Occipital lobe (tissue), 2 donors: ENCODE measurements around a stretch of chr2.

GRCh38 chr2:196165683-196165958 lies 5.8 kb downstream of the STK17B start:
- RAMPAGE, long total RNA: no peak

- RAMPAGE, long total RNA: no peak
Measured at GRCh38 chr2:196233710-196234404, 62.5 kb upstream of the STK17B start.

DNA sequence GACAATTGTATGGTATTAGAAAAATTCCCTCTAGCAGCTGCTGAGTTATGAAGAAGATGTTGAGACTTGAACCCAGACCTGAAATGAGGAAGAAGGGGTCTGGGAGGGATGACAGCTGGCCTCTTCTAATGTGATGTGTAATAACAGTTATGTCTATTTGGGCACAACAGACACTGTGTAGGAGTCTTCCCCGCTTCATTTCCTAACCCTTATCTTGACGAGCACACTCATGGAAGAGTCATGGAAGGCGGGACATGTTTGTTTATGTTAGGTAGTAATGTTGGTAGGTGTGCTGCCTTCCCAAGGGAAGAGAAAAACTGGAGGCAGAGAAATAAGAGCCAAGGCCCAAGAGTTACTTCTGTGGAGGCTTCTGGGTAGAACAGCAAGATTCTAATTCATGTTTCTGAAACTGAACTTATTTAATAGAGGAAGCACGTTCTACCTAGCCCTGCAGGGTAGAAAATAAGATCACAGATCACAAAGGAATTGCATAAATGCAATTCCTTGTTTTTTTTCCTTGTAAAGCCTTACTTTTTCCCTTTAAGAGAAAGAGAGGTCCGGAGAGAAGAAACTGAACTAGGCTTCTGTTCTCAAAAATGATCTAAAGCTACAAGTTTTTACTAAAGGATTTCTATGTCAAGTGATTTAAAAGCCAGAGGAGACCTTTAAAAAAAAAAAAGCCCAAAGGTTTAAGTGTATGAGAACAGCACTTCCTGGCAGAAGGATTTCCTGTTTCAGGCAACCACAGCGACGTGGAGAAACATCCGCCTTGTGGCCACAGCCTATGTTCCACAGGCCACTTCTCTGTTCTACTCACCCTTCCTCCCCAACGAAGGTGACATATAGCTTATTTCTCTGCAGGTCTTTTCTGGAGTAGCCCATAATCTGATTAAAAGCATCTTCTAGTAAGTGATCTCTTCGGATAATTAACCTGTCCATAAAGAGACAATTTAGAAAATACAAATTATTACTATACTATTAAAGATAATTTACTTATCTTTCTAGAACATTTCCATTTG lies 68.6 kb upstream of the STK17B start:
- RAMPAGE, long total RNA: no peak

GRCh38 chr2:196268060-196268343 lies 96.6 kb upstream of the STK17B start:
- RAMPAGE, long total RNA: no peak

DNA sequence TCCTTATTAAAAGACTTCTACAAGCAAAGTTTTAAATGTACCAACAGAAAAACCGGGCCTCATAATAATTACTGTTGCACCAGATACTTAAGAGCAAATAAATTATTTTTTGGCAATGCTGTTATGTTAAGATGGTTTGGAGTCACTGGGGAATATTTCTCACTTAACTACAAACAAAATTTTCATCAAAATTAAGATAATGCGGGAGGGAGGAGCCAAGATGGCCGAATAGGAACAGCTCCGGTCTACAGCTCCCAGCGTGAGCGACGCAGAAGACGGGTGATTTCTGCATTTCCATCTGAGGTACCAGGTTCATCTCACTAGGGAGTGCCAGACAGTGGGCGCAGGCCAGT lies 21.1 kb downstream of the PGAP1 start:
- RAMPAGE, long total RNA: no peak

DNA sequence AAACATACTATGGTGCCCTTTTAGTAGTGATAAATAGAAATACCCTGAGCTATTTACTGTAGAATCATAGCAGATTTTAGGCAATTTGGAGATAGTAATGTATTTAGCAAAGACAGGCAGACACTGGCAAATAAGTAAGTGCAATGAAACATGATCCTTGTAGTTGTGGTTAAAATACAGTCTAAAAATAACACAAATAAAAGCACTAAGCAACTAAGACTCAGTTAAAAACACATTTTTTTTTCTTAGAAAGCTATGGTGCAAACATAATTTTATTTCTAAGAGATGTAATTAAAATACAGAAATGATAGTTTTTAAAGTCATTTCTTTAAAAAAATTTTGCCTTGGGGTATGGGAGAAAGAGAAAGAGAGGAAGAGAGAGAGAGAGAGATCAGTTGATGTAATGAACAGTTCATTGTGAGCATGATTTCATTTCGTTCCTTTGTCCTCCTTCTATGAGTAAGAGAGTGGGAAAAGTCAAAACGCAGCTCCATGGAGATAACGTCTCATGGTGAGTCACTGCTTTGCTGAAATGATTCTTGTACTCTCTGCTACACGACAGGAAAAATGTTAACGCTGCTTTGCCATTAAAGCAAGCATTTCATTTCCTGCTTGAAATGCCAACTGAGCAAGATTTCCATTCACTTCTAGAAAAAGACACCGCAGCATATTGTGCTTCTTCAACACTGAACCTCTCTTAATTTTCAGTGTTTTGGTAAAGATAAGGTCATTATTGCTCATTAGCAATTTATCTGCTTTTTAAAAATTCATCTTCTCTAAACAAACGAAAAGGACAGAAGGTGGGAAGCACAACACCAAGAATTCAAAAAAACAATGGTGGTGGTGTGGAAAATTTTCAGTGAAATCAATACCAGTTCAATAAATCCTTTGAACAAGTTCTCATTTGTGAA lies 61.4 kb upstream of the PGAP1 start:
- RAMPAGE, long total RNA: no peak

- RAMPAGE, long total RNA: no peak
Measured at GRCh38 chr2:197094902-197095521, 168.5 kb upstream of the PGAP1 start.

GRCh38 chr2:197125024-197125276 lies 185.6 kb downstream of the ANKRD44 start:
- RAMPAGE, long total RNA: no peak

GRCh38 chr2:197153021-197153755 lies 157.4 kb downstream of the ANKRD44 start:
- RAMPAGE, long total RNA: no peak

- RAMPAGE, long total RNA: no peak
Measured at GRCh38 chr2:197158516-197159268, 151.9 kb downstream of the ANKRD44 start.

DNA sequence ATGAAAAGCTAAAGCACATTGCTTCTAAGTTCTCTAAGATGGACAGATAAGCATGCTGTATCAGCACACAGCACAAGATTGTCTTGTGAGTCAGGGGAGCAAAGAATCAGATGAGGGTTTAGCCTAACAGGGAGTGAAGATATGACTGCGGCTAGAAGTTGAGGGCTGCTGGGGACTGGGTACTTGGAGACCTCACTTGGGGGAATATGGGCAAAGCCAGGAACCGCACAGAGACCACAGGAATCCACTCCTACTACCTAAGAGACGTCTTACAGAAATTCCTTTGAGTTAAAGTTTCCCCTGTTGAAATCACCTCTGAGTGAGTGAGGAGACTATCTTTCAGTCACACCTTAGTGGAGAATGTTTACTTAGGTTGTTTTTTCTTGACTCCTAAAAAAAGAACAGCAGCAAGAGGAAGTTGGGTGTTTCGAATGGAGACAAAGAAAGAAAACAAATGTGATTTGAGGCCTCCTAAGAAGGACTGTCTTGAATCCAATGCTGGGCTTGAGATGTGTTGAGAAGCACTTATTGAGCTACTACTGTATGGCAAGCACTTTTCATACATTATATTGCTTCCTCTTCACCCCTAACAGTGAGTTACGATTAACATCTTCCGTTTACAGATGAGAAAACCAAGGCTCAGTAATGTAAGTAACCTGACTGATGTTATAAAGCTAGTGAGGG lies 100.7 kb downstream of the ANKRD44 start:
- RAMPAGE, long total RNA: no peak

DNA sequence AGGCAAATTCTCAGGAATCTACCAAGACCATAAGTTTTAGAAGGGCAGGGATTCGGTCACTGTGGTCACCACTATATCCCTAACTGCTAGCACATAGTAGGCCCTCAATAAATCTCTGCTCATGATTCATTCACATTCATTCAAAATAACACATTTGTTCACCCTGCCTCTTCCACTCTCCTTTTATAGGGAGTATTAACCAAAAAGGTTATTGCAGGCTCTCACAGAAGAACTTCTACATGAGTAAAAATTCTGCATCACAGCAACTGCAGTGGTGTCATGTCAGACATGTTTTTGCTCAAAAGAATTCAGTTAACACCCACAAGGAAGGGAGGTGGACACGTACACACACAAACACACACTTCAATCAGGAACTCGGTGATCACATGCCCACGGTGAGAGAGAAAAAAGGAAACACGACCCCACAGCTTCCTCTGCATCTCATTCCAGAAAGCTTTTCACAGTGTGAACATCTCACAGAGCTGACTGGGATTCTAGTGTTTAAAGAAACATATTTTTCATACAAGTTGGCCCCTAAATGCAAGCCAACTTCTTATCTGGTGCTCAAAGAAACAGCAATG lies 98.0 kb downstream of the ANKRD44 start:
- RAMPAGE, long total RNA: no peak

GRCh38 chr2:197442765-197443285 lies 8.0 kb upstream of the SF3B1 start:
- RAMPAGE, long total RNA: no peak

DNA sequence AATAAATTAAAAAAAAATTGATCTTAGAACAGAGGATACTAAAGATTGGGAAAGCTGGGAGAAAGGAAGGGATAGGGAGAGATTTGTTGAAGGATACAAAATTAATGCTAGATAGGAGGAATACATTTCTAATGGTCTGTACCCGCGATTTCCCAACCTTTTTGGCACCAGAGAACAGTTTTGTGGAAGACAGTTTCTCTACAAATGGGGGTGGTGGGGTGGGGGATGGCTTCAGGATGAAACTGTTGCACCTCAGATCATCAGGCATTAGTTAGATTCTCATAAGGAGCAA lies 3.4 kb downstream of the COQ10B start:
- RAMPAGE, long total RNA: no peak

DNA sequence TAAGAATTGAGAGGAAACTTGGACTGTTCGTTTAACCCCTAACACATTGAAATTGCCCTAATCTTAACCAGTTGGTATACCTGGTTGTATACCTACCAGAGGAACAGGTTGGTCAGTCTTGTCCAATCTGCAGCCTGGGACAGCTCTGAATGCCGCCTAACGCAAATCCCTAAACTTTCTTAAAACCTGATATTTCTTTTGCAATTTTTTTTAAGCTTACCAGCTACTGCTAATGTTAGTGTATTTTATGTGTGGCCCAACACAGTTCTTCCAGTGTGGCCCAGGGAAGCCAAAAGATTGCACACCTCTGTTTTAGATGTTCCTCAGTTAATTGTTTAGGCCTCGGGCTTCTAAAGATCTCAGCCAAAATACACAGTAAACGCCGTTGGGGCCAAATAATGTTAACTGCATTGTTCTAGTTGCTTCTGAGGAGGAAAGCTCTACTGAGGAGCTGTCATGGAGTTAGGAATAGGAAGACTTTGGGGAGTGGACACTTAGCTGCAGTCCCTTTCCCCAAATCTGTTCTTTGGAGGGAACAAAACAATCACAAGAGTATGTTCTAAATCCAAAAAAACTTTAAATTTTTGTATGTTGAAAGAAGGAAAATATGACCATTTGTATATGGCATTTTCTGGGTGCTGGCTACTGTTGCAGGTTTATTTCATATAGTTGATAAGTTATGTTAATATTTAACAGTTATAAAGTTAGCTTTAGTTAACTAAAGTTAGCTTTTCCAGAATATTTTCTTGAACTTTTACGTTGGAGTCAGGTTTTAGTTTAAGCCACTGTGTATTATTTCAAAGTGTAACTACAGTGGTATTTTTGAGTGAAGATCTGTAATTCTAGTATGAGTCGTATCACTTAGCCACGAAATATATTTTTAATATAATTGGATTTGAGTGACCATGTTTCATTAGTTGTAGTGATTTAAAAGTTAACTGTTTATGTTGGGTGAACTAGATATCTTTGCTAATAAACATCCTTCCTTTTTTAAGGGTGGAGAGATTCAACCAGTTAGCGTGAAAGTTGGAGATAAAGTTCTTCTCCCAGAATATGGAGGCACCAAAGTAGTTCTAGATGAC lies 2.2 kb downstream of the HSPE1 start:
- RAMPAGE, long total RNA: no peak

DNA sequence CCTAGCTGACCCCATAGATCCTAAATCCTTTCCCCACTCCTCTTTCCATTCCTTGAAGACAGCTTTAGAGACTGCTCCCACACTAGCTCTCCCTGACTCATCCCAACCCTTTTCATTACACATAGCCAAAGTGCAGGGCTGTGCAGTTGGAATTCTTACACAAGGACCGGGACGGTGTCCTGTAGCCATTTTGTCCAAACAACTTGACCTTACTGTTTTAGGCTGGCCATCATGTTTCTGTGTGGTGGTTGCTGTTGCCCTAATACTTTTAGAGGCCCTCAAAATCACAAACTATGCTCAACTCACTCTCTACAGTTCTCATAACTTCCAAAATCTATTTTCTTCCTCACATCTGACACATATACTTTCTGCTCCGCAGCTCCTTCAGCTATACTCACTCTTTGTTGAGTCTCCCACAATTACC lies 66.0 kb downstream of the MOB4 start:
- RAMPAGE, long total RNA: no peak

- RAMPAGE, long total RNA: no peak
Measured at GRCh38 chr2:197613204-197614118, 61.9 kb downstream of the RFTN2 start.

DNA sequence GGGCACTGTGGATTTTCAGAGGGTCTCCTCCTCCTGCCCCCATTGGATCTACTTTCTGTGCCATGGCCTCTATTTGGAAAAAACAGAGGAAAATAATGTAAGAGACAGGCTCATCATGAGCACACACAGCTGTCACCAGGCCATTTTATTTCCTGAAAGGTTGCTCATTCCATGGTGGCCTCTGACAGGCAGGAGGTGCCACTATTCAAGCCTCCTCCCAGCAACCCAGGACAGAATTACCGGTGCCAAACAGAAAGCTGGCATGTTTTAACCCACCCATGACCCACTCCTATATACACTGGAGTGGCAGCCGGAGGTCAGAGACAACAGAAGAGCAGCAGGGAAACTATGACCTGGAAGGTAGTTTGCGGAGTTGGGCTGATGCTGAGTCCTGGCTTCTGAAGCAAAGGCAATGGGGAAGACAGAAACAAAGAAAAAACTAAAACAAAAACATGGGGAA lies 2.3 kb downstream of the RFTN2 start:
- RAMPAGE, long total RNA: no peak

- RAMPAGE, long total RNA: no peak
Measured at GRCh38 chr2:197708258-197709014, 3.3 kb downstream of the MARS2 start.

GRCh38 chr2:198316844-198317323 lies 512.5 kb downstream of the PLCL1 start:
- RAMPAGE, long total RNA: no peak